ENCODE measurements around a stretch of chr16.

DNA sequence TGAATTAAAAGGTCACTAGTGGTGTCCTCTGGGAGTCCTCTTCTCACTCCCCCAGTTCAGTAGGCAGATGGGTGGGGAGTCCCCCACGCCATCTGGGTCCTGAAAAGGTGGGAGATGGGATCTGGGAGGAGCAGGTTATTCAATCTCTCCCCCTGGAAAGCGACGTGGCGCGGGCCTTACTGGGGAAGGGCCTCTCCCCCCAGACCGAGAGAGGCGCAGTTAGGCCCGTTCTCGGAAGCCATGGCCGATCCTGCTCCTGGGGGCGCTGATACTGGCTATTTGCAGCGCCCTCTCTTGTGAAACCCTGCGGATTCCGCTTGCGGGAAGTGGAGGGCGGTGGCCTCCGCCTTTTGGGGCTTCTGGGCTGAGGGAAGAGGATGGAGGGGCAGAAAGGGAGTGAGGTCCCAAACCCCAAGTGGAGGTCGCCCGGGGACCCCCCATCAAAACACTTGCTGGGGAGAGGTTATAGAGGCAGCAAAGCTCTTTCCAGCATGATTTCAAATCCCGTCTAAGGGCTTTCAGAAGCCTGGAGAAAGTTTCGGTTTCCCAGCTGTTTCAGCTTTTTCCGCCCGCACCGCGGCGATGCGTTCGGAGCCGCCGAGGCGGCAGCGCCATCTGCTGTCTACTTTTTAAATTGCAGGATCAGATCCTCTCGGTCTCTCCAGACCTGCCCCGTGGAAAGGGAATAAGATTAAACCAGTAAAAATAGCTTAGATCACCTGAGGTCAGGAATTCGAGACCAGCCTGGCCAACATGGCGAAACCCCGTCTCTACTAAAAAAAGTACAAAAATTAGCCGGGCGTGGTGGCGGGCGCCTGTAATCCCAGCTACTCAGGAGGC lies 15.9 kb downstream of the SNX20 start:
- PRO-cap, result unidirectional peak, minus-strand start at position 510 of the sequence; unidirectional peak, minus-strand start at position 584 of the sequence
CAGE:
- cytosol, long polyA minus RNA, result no peak
- cytosol, long polyA plus RNA, result no peak
- long polyA plus RNA, result no peak
- nucleus, long polyA minus RNA, result no peak
- nucleus, long polyA plus RNA, result no peak

DNA sequence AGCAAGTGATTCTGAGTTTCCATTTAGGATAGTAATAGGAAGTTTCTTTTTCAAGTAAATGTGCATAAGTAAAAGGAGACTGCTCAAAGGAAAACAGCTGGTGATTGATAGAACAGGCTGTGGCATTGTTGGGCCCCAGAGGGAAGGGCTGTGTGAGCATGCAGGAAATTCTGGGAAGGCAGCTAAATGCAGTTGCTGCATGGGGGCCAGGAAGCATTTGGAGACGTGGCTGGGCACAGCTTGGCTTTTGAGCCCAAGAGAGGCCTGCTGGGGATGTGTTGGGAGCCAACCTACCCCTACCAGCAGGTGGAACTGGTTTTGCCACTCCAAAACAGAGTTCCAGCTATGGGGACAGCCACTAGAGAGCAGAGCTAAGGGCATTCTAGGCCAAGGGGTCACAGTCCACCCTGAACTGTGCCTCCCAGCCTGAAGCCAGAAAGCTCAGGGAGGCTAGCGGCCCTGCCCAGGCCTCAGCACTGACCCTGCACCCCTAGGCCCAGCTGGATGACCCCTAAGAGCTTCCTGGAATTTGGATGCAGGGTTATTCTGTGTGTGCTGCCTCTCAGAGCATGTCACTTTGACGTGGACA lies 12.5 kb downstream of the SNX20 start:
- PRO-cap, result no peak
CAGE:
- cytosol, long polyA minus RNA, result no peak
- cytosol, long polyA plus RNA, result no peak
- long polyA plus RNA, result no peak
- nucleus, long polyA minus RNA, result no peak
- nucleus, long polyA plus RNA, result no peak

- PRO-cap, result no peak
CAGE:
- cytosol, long polyA minus RNA, result no peak
- cytosol, long polyA plus RNA, result no peak
- long polyA plus RNA, result no peak
- nucleus, long polyA minus RNA, result no peak
- nucleus, long polyA plus RNA, result no peak
Observed at GRCh38 chr16:50710585-50711276, 17.3 kb downstream of the NOD2 start.

- PRO-cap, result no peak
CAGE:
- cytosol, long polyA minus RNA, result no peak
- cytosol, long polyA plus RNA, result no peak
- long polyA plus RNA, result no peak
- nucleus, long polyA minus RNA, result no peak
- nucleus, long polyA plus RNA, result no peak
Observed at GRCh38 chr16:50746939-50747553, 5.2 kb downstream of the CYLD start.

GRCh38 chr16:50788431-50788648 lies 46.5 kb downstream of the CYLD start:
- PRO-cap, result no peak
CAGE:
- cytosol, long polyA minus RNA, result no peak
- cytosol, long polyA plus RNA, result no peak
- long polyA plus RNA, result no peak
- nucleus, long polyA minus RNA, result no peak
- nucleus, long polyA plus RNA, result no peak

- PRO-cap, result no peak
CAGE:
- cytosol, long polyA minus RNA, result no peak
- cytosol, long polyA plus RNA, result no peak
- long polyA plus RNA, result no peak
- nucleus, long polyA minus RNA, result no peak
- nucleus, long polyA plus RNA, result no peak
Observed at GRCh38 chr16:50841059-50841575, 99.2 kb downstream of the CYLD start.

- PRO-cap, result no peak
CAGE:
- cytosol, long polyA minus RNA, result no peak
- cytosol, long polyA plus RNA, result no peak
- long polyA plus RNA, result no peak
- nucleus, long polyA minus RNA, result no peak
- nucleus, long polyA plus RNA, result no peak
Observed at GRCh38 chr16:51115229-51115545, 35.9 kb downstream of the SALL1 start.

- PRO-cap, result no peak
CAGE:
- cytosol, long polyA minus RNA, result no peak
- cytosol, long polyA plus RNA, result no peak
- long polyA plus RNA, result no peak
- nucleus, long polyA minus RNA, result no peak
- nucleus, long polyA plus RNA, result no peak
Observed at GRCh38 chr16:51138739-51139248, 12.3 kb downstream of the SALL1 start.

GRCh38 chr16:51427168-51427736 lies 276.2 kb upstream of the SALL1 start:
- PRO-cap, result no peak
CAGE:
- cytosol, long polyA minus RNA, result no peak
- cytosol, long polyA plus RNA, result no peak
- long polyA plus RNA, result no peak
- nucleus, long polyA minus RNA, result no peak
- nucleus, long polyA plus RNA, result no peak

- PRO-cap, result no peak
CAGE:
- cytosol, long polyA minus RNA, result no peak
- cytosol, long polyA plus RNA, result no peak
- long polyA plus RNA, result no peak
- nucleus, long polyA minus RNA, result no peak
- nucleus, long polyA plus RNA, result no peak
Observed at GRCh38 chr16:51591806-51592471, 440.9 kb upstream of the SALL1 start.

DNA sequence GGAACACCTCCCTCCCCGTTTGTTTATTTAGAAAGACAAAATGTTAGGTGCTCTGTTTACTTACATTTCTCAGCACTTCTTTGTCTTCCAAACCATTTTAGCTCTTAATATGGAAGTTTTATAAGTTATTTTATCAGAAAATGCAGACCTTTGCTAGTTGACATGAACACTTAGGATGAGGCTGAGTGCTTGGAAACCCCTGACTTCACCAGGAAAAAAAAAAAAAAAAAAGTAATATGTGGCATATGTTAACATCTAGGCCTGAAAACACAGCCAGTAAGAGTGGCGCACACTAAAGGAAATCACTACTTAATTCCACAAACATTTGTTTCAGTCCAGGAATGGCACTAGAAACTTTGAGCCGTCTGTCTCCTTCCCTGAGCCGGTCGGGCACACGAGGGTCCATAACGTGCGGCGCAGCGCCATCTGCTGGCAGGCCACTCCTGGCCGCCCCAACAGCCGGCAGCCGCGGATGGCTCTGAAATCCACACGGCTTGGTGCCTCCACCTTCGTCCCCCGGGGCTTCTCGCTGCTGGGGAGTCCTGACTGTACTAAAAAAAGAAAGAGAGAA lies 610.9 kb upstream of the SALL1 start:
- PRO-cap, result no peak
CAGE:
- cytosol, long polyA minus RNA, result no peak
- cytosol, long polyA plus RNA, result no peak
- long polyA plus RNA, result no peak
- nucleus, long polyA minus RNA, result no peak
- nucleus, long polyA plus RNA, result no peak

DNA sequence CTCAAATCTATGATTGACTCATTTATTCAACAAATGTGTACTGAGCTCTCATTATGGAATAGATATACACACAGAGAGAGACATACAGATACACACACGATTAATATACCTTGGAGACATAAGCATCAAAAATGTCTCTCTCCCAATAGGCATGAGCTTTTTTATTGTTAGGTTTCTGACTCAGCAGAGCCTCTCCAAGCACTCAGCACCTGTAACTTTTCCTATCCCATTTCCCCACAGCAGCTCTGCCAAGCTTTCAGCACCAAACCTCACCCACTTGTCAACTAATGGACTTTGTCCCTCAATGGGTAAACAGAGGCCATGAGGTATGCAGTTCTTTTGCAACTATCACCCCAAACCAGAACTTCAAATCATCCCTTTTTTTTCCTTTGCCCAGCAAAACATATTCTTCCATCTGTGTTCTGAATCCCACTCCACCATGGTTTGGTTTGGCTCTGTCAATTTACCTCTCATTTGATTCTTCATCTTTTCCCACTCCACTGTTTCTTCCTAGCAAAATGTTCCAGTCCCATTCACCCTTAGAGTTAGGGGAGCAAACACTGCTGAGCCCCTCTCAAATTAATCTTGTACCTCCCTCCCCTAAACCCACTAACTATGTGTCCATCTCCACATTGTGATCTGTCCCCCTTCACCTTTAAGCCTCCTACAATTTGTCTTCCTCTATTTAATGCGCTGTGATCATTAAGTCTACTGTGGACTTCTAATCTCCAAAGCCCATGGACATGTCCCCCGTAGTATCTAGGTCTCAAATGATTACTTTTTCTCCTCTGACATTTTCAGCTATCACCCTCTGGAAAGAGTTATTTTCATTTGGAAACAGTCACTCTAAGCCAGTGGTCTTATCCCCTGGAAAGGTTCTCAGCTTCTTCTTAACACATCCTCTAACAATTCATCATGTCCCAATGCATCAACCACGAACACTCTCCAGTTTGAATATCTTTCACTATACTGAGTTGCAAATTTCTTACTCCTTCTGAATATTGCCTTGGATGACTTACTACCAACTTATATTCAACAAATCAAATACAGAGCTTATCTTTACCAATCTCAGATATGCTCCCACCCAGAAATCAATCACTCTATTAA lies 57.9 kb downstream of the TOX3 start:
- PRO-cap, result no peak
CAGE:
- cytosol, long polyA minus RNA, result no peak
- cytosol, long polyA plus RNA, result no peak
- long polyA plus RNA, result no peak
- nucleus, long polyA minus RNA, result no peak
- nucleus, long polyA plus RNA, result no peak

DNA sequence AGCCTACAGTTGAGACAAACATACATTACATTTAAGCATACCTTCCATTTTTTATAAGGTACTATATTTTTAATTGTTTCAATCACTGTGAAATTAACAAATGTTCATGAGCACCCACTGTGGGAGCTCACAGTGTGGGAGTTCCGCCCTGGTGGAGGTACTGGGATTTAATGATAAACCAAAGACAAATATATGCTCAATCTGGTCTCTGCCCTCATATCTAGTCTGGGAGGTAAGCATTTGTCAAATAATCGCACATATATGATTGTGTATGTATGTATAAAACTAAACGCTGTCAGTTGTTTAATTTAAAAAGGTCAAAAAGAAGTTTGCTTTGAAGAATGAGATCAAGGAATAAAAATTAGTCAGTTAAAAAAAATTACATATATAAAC lies 15.9 kb upstream of the TOX3 start:
- PRO-cap, result no peak
CAGE:
- cytosol, long polyA minus RNA, result no peak
- cytosol, long polyA plus RNA, result no peak
- long polyA plus RNA, result no peak
- nucleus, long polyA minus RNA, result no peak
- nucleus, long polyA plus RNA, result no peak

DNA sequence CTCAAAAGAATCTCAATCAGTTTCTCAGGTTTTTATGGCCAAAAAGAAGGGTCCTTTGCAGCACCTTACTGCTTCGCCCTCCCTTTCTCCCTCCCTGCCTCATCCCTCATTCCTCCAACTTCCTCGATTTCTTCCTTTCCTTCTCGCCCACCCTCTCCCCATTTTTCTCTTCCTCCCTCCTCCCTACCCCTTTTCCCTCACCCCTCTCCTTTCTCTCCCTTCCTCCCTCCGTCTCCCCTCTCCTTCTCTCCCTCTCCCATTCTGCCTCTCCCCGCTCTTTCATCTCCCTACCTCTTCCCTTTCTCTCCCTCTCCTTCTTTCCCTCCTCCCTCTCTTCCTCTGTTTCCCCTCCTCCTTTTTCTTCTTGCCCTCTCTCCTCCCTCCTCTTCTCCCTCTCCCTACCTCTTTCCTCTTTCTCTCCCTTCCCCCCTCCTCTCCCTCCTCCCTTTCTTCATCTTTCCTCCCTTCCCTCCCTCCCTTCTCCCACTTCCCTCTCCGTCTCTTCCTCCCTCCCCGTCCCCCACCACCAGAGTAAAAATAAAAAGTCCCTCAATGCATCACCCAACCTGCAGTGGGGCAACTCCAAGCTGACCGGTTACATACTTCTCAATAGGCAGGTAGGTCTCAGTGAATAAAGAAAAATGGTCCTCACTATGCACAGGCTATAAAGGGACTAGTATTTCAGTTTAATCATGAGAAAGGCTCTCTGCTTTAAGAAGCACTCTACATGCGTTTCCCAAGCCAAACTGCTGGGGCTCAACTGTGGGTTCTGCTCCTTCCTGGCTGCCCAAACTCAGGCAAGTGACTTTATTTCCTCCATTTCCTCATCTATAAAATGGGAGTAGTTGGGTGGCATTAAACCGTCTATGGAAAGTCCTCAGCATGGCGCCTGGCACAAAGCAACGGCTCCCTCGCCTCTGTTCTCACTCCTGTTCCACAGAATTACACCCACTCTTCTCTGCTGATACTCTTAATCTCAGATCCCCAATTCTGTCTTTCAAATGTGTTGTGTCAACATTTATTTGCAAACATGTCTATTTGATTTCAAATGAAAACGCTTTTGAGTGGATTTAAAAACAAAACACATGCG lies 10.3 kb downstream of the CHD9NB start:
- PRO-cap, result no peak
CAGE:
- cytosol, long polyA minus RNA, result no peak
- cytosol, long polyA plus RNA, result no peak
- long polyA plus RNA, result no peak
- nucleus, long polyA minus RNA, result no peak
- nucleus, long polyA plus RNA, result no peak

GRCh38 chr16:53054169-53054657 lies 578 bp upstream of the CHD9 start:
- PRO-cap, result no peak
CAGE:
- cytosol, long polyA minus RNA, result no peak
- cytosol, long polyA plus RNA, result no peak
- long polyA plus RNA, result no peak
- nucleus, long polyA minus RNA, result no peak
- nucleus, long polyA plus RNA, result no peak

GRCh38 chr16:53156351-53157198 lies 101.8 kb downstream of the CHD9 start:
- PRO-cap, result no peak
CAGE:
- cytosol, long polyA minus RNA, result no peak
- cytosol, long polyA plus RNA, result no peak
- long polyA plus RNA, result no peak
- nucleus, long polyA minus RNA, result no peak
- nucleus, long polyA plus RNA, result no peak

DNA sequence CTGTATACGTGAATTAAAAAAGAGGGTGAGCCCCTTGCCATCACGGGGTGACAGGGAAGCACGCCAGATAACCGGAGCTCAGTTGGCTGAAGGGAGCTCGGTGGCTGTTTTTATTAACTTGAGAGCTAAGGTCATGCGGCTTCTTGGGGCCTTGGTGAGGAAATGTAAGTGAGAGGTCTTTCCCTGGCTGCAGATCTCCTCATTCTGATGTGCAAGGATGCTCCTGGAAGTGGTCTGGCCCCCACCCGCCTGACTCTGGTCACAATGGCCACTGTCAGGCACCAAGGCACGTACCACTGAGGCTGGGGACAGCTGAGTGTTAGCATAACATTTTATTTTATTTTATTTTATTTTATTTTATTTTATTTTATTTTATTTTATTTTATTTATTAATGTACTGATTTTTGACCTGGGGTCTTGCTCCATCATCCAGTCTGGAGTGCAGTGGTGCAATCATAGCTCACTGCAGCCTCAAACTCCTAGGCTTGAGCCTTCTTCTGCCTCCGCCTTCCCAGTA lies 221.8 kb downstream of the IRX3 start:
- PRO-cap, result no peak
CAGE:
- cytosol, long polyA minus RNA, result no peak
- cytosol, long polyA plus RNA, result no peak
- long polyA plus RNA, result no peak
- nucleus, long polyA minus RNA, result no peak
- nucleus, long polyA plus RNA, result no peak

- PRO-cap, result no peak
CAGE:
- cytosol, long polyA minus RNA, result no peak
- cytosol, long polyA plus RNA, result no peak
- long polyA plus RNA, result no peak
- nucleus, long polyA minus RNA, result no peak
- nucleus, long polyA plus RNA, result no peak
Observed at GRCh38 chr16:54265613-54266130, 20.9 kb downstream of the IRX3 start.

DNA sequence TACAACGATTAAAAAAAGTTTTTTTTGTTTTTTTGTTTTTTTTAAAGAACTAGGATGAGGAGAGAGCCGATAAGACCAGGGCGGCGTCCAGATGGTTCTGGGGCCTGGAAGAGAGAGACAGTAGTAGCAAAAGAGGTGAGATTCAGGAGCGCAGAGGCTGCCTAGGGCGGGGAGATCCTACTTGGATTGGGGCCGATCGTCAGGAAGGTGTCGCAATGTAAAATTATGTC lies 3.0 kb downstream of the IRX3 start:
- PRO-cap, result no peak
CAGE:
- cytosol, long polyA minus RNA, result no peak
- cytosol, long polyA plus RNA, result no peak
- long polyA plus RNA, result no peak
- nucleus, long polyA minus RNA, result no peak
- nucleus, long polyA plus RNA, result no peak

DNA sequence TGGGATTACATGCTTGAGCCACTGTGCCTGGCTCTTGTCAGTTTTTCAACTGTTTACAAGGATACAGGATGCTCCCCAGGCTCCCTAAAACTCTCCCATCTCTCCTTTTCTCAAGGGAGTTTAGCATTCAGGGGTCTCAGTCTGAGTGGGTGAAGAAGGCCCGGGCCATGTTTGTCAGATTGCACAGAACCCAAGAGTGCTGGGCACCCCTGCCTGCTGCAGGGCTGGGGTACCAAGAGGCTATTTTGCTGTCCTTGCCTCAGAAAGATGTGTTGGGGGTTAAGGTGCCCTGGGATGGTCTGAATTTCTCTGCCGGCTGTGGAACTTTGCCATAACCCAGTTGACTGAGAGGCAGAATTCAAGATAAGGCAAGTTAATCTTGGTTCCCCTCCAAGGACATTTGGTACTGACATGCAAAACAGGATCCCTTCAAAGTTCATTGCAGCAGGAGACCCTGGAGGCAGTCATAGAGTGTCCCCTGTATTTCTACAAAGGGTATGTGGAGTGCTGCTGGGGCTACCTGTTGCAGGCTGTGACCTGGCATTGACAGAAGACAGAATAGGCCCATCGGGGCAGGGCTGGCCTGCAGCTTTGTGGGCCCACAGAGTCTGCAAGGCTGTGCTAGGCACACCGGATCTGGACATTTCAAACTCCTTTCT lies 135.5 kb upstream of the IRX3 start:
- PRO-cap, result no peak
CAGE:
- cytosol, long polyA minus RNA, result no peak
- cytosol, long polyA plus RNA, result no peak
- long polyA plus RNA, result no peak
- nucleus, long polyA minus RNA, result no peak
- nucleus, long polyA plus RNA, result no peak